ENCODE results near the gene SOHLH2.

DNA sequence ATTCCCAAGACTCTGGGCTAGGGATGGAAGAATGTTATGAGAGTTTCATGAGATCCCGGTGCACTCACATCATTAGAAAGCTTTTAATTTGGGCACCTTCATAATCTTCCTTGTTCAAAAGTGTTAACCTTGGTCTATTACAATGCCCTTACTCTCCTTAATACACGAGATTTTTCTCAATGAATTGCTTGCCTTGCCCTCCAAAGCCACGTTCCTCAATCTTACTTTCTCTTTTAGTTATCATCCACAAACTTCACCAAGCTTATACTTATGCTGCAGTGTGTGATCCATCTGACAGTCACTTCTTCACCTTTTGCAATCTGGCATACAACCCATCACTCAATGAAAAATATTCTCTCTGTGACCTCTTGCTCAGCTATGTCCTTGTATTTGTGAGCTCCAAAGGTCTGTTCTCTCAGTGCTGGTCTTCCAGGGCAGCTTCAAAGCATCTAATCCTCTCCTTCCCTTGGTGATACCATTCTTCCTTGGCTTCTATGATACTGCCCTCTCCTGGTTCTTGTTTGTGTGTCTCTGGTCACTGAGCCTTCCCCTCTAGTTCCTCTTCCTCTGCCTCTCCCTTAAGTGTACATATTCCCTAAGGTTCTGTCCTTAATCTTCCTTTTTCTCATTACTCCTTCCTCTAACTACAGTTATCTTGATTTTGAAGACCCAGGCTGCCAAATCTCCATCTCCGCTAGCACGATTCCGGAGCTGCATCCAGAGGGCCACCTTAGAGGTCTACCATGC, 202.2 kb upstream of the STARD13 start:
- RRBS, result no CpG with 5 or more reads among the region's 6 CpGs

DNA sequence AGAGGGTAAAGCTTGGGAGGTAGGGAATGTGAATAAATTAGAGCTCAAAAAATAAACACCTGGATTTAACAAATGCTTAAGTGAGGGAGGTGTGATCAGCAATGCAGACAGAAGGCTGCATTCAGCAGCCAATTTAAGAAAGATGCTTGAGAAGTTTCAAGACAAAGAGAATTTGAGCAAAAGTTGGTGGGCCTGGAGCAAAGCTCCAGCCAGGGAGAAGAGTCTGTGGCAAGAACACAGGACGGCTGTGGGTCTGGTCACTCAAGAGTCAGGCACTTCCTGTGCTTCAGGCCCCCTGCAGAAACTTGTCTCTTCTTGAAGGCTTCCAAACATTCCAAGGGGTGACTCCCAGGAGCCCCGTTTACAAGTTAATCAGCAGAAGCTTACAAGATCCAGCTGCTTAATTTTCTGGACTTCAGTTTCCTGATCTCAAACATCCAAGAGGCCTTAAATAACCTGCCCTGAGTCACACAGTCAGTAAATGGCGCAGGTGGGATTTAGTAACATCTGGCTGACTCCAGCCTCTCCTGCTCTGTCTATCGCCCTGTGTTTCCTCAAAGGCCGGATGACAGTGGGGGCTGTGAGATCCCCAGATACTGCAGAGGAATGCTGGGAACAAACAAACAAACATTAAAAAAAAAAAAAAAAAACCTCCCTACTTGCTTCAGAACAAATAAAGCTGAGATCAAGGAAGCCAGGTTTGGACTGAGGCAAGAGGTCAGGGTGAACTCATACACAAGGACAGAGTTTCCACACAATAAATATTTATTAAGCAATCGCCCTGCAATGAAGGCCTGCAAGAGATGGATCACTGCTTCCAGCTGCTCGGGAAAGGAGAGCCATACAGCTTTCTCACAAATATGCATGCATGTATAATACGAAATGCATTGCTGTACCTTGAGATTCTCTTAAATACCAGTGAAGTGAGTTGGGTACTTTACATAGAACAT, 175.5 kb upstream of the RFC3 start:
- RRBS, result no CpG with 5 or more reads among the region's 8 CpGs

DNA sequence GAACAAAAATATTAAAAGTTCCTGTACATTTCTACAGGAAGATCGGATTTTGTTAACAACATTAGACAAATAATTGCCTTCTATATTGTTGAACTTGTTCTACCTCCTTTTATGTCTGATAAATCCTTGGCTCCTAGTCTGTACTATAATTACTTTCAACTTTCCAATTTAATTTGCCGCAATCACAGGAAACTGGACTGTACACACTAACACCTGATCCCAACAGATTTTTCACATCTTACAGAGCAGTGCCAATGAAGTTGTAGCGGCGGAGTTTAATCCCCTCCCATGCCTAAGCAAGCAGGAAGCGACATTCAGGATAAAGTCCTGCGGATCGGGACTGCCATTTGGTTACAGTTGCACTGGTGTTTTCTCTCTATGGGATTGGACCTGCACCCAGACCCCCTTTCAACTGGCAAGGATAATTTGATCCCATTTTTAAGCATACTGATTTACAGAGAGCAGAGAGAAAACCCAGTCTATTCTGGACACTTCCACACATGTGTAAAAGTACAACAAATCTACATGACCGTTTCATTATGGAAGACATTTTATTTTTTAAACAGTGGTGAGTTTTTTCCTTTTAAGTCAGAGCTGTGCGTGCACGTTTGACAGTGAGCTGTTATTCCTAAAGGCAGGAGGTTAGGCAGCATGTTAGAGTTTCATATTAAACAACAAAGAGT, 141.9 kb upstream of the RFC3 start:
- RRBS, result no CpG with 5 or more reads among the region's 10 CpGs

- RRBS, result no CpG with 5 or more reads among the region's 10 CpGs
Observed at GRCh38 chr13:34161852-34163076, 344.3 kb downstream of the RFC3 start.

- RRBS, result no CpG with 5 or more reads among the region's 6 CpGs
Observed at GRCh38 chr13:35699205-35699644, 222.7 kb upstream of the MAB21L1 start.

- RRBS, result no CpG with 5 or more reads among the region's 5 CpGs
Observed at GRCh38 chr13:35839895-35840322, 291.3 kb downstream of the DCLK1 start.

DNA sequence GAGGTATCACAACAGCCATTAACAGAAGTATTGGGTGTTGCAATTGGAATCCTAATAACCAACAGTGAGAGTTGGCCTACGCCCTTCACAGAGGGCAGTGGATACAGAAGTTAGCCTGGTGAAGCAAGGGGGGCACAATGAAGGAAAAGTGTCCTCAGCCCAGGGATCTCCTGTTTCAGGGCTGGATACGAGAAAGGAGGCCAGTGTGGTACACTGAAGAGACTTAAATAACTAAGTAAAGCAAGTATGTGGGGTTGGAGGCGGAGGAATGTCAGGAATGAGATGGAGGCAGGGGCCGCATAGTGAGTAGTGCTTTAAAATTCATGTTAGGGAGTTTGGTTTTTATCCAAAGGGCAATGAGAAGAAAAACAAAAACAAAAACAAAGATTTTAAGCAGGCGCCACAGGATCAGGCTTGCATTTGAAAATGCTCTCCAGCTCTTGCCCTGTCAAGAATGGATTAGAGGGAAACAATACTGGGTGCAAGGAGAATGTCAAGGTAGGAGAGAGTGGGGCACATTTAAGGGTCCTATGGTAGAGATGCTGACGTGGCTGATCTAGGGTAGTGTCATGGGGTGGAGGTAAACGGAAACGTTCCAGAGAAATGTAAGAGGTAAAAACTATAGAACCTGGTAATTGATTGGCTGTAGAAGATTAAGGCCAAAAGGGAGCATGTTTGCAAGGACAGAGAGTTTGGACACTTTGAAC, 273.4 kb downstream of the DCLK1 start:
- RRBS, result no CpG with 5 or more reads among the region's 8 CpGs

GRCh38 chr13:36028984-36029660, 102.1 kb downstream of the DCLK1 start:
- RRBS, result no CpG with 5 or more reads among the region's 8 CpGs

DNA sequence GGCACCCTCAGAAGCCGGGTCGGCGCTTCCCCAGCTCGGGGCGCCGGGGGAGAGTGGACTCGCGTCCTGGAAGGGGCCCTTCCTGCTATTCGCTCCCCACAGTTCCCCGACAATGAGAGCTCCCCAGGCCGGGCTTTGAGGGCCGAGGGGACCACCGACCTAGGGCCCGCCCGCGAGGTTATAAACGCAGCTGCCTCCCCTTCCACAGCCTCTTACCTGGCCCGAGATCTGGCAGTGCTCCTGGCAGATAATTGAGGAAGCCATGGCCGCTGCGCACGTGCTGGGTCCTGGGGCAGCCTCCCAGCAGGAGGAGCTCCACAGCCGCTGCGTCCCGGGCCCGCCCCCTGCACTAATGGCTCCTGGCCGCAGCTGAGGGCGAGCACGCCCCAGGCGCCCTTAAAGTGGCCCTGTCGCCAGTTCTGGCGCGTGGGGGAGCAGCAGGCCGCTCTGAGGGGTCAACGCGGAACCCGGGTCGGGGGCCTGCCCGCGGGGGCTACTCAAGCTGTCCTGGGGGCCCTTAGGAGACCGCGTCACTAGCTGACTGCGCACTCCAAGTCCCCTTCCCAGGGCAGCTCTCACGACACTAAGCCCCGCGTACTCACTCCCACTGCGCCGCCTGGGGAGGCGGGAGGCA, at the start of gene SOHLH2:
Gene SOHLH2 (minus strand): TSS at position 294 of the 634 bp plus-strand sequence.
- RRBS, result 30% methylated on average over 2 of the region's 48 CpGs

DNA sequence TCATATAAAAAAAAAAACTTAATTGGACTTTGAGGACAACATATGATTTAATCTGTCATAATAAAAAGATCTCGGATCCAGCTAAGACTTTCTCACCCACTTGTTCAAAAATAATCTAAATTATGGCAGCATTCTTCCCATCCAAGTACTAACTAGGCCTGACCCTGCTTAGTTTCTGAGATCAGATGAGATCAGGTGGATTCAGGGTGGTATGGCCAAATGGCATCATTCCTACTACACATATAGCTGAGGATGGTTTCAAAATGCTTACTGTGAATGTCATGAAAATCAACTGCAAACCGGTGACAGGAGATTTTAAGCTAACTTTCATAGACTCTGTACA, 20.9 kb upstream of the RFXAP start:
- RRBS, result no CpG with 5 or more reads among the region's 2 CpGs

DNA sequence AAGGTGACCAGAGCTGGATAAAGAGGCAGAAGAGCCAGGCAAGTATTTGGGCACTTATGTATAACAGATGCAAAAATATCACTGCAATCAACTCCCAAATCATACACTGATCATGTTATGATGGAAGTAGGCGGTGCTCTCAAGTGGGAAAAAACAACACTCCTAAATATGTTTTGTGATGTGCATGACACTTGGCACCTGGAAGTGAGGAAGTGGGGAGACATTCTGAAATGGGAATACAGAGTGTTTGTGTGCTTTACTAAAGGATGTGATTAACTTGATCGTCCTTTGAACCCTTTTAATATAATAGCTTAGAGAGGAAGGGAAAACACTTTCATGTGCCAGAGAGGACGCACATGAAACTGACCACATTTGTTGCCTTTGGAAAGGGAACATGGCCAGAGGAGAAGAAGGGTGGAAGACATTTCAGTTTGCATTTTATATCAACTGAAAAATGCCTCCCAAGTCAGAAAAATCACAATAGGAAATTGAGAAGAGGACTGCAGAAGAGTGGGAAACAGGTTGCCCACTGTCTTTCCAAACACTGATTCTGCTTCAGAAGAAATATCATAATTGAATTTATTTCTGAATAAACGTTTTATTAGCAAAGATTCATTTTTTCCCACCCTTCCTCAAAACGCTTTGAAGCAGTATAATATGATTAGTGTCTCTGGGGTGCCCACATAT, 31.3 kb downstream of the SMAD9 start:
- RRBS, result no CpG with 5 or more reads among the region's 5 CpGs

DNA sequence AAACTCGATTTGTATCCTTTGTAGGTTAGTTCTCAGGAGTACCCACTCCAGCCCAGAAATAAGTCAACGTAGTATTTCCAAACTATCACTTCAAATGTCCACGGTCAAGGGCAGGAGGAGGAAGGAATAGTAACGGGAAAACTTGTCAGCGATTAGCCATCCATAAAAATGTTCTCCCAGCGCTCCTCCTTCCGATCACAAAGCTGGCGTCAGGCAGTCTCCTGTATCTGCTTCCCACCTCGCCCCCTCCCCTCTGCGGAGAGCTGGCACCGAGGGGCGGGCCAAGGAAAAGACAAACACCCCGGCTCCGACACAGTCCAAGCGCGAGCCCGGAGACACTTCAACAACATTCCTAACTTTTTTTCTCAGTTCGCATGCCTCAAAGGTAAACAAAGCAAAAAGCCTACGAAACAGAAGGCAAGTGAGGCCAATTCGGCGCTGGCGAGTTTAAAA, 910 bp downstream of the SMAD9 start:
- RRBS, result no CpG with 5 or more reads among the region's 22 CpGs

GRCh38 chr13:37090917-37091448, 14.5 kb downstream of the CSNK1A1L start:
- RRBS, result no CpG with 5 or more reads among the region's 3 CpGs

GRCh38 chr13:38121307-38121595, 228.4 kb upstream of the UFM1 start:
- RRBS, result no CpG with 5 or more reads among the region's 4 CpGs

- RRBS, result no CpG with 5 or more reads among the region's 4 CpGs
Observed at GRCh38 chr13:38963798-38964344, 26.8 kb downstream of the STOML3 start.

- RRBS, result no CpG with 5 or more reads among the region's 2 CpGs
Observed at GRCh38 chr13:39022251-39022708, 15.6 kb downstream of the PROSER1 start.

DNA sequence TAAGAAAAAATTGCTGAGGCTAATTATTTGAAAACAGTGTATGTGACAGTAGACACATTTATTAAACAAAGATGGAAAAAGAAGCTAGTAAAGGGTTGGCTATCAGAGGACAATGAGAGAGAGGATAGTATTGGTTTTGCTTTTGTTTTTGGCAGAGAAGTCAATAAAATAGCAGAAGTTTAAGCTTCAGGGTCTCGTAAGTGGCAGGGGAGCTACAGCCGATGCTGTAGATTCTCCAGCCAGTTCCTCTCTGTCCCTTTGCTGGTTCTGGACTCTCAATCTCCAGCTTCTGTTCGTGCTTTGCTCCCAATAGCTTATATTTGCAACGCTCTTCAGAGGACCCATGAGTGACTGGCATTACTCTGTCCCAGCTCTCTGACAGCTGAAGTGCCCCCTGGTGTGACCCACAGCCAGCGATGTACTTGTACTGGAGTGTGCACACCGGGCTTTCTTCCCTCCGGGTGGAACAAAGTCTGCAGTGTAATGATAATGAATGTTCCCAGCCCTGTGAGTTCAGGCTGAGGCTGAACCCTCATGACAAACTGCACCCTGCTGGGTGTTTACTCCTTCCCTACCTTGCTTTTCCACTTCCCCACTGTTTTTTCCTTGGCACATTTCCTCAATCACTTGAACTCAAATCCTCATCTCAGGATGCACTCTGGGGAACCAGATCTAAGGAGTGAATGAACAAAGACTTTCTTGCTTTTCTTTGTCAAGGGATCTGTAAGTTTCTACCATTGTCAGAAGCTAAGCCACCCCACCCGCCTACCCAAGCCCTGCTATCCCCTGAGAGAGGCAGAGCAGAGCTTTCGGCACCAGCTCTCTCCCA, 254.8 kb downstream of the LHFPL6 start:
- RRBS, result no CpG with 5 or more reads among the region's 9 CpGs

DNA sequence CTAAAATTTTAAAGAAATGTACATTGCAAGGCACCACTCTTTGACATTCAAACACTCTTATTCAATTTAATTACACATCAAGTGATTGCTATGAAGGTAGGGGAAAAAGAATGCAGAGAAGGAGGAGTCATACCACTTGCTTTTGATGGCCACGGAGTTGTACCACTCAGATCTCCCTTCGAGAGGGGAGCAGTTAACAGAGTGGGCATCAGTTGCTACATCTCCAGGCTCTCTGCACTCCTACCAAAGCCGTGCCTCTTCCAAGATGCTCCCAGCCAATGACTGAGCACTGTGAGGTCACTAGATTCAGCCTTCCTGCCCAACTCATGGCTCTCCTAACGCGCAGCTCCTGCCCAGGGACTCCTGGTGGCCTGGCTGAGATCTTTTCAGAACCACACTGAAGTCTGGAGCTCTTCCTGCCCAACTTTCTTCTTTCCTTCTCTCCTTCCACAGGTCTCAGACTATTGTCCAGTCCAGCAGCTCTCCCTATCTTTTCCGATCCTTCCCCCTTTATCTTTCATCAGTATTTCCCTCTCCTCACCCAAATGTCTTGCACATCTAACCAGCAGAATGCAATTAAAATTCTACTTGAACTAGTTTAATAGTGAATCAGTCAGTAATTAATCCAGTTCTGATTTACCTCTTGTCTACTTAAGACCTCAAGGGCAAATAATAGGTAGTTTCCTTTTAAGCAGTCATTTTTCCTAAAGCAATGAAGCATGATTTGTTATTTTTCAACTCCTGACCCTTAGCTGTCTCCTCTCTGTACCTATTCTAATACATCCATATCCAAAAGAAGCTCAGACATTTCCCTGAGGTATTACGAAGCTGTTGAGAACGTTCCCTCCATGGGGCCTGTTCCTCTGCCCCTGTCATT, 66.6 kb downstream of the LHFPL6 start:
- RRBS, result no CpG with 5 or more reads among the region's 8 CpGs

DNA sequence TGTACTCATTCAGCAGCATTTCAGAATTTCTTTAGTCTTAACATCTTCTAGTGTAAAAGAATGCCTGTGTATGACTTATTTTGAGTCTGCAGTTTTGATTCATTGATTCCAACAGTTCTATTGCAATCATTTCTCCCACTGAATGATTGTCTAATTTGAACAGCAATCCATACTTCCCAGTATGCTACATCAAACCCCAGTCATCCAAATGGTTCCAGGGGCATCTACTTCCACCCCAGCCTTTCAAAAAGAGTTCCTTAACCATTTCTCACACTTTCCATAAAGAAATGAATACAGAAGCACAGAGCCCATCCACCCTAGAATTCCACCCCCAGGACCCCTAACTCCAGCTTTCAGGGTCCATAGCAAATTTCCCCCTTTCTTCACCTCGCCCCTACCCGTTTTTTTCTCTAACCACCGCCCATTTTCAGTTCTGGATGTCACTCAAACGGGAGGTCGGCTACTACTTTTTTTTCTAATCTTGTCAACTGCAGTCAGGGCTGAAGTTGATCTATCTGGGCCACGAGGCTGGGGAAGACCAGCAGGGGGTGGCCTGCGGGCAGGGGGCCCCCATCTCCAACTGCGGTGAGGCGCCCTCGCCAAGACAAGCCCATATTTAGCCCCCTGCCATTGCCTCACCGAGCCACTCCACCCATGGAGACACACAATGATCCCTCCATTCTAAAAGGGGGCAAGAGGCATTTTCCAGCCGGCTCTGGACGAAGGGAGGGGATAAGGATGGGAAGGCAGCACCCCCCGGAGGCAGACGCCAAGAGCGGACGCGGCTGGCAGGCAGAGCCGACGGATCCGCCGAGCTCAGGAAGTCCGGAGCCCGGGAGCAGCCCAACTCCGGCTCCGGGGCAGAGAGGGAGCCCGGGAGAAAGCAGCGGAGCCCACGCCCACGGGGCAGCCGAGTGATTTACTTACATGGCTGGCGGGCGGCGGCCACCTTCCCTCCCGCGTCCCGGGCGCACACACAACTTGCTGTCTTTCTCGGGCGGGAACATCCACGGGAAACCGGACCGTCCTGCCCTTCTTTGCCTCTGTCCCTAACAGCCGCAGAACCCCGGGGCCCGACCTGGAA, 695 bp downstream of the LHFPL6 start:
- RRBS, result 1% methylated on average over 27 of the region's 46 CpGs

- RRBS, result no CpG with 5 or more reads among the region's 4 CpGs
Observed at GRCh38 chr13:39692482-39693339, 37.2 kb downstream of the COG6 start.

Data from aortic smooth muscle cell (primary cell).